SJSA1 (cell line): ENCODE measurements around a stretch of chr1.

GRCh38 chr1:204542688-204543133 lies 26.5 kb downstream of the MDM4 start:
- RAMPAGE, long total RNA: no peak

- RAMPAGE, long total RNA: no peak
Observed at GRCh38 chr1:204561749-204562298, 45.6 kb downstream of the MDM4 start.

DNA sequence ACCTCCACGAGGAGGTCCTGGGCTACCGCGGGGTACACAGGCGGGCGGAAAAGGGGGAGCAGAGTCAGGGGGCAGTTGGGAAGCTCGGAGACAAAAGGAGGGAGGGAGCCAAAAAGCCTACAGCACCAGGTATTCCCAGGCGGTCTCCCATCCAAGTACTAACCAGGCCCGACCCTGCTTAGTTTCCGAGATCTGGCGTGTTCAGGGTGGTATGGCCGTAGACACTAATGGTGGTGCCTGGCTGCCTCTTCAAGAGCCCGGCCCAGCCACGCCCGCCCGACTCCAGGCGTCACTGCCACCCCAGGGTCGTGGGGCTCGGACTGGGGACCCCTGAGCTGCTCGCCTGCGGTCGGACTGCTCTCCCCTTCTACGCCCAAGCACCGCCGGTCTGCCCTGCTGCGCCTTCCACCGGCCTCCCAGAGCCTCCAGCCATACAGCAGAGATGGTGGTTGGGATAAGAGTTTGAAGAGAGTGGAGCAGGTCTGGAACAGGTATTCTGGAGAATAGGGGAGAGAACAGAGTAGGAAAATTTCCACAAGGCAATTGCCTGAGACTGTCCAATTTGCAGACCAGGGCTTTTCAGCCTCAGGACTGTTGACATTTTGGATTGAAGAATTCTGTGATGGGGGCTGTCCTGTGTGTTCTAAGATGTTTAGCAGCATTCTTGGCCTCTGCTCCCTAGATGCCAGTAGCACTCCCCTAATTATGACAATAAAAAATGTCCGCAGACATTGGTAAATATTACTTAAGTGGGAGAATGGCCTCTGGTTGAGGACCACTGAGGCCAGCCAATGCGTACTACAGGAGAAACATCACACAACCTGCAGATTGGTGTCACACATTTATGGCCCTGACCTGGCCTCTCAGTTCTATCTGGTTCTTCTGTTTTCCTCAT lies 46.3 kb downstream of the MDM4 start:
- RAMPAGE, long total RNA: no peak

- RAMPAGE, long total RNA: no peak
Observed at GRCh38 chr1:204872057-204872696, 43.7 kb downstream of the NFASC start.

GRCh38 chr1:205046855-205047209 lies 3.8 kb downstream of the CNTN2 start:
- RAMPAGE, long total RNA: no peak

DNA sequence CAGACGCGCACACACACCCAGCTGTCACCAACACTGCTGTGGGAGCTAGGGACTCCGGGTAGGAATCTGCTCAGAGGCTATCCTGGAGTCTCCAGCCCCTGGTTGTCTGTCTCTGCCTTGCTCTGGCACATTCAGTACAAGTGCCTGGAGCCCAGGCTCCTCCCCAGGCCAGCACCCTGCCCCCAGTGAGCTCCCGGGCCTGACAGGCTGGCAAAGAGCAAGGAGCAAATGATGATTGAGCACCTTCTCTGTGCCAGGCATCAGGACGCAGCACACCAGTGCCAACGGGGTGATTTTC lies 6.4 kb downstream of the CNTN2 start:
- RAMPAGE, long total RNA: no peak

DNA sequence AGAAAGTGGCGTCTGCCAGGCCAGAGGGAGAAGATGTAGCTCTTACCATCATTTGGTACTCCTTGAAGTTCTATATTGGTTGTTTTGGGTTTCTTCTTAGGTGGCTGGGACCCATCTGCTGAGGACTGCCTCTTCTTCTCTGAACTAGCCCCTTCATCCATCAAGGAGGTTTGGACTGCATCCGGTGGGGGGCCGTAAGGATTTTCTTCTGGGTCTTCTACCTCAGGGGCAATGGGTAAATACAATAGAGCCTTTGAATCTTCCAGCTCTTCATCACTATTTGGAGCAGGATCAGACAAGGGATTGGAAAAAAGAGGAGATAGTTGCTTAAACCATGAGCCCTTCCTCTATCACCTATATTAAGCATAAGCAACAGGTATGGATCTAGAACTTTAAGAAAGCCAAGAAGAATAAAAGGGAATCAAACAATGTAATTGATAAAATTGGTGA lies 12.4 kb upstream of the TMEM81 start:
- RAMPAGE, long total RNA: no peak

- RAMPAGE, long total RNA: no peak
Observed at GRCh38 chr1:205258642-205259569, 31.2 kb downstream of the TMCC2 start.

DNA sequence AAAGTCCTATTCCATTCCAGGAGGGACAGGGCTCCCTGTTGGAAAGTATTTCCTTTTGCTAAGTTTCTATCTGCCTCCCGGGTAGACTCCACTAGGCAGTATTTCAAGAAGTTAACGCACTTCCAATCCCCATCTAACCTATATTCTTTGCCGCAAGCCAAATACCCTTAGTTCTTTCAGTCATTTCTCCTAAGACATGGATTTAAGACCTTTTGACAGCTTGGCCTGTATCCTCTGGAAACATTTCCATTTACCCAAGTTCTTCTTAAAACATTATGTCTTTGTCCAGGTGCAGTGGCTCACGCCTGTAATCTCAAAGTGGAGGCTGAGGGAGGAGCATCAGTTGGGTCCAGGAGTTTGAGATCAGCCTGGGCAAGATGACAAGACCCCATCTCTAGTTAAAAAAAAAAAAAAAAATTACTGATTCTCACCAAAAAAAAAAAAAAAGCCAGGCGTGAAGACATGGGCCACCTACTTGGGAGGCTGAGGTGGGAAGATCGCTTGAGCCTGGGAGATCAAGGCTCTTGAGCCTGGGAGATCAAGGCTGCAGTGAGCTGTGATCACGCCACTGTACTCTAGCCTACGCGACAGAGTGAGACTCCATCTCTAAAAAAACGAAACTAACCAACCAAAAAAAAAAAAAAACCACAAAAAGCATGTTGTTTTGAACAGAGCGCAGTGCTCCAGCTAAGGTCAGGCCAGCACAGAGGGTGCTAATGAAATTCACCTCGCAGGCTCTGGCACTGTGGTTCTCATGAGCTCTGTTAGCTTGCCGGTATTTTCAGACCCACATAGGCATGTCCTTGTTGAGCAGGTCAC lies 36.1 kb downstream of the NUAK2 start:
- RAMPAGE, long total RNA: no peak

DNA sequence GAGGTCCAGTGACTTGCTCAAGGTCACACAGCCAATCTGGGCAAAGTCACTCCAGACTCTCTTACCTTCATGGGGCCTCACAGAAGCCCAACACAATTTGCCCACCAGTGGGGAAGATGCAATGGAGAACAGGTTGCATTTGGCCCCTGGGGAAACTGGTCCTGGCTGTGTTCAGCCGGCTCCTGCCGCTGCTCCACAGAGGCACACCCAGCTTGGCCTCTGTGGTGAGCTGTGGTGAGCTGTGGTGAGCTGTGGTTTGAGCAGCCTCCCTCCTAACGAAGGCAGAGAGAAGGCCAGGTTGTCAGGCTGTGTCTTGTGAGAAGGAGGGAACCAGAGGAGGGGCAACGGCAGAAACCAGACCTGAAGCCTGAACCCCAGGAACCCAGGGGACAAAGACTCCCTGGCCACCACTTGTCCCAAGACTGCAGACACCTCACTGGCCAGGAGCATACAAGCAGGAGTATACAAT lies 35.0 kb downstream of the NUAK2 start:
- RAMPAGE, long total RNA: no peak

DNA sequence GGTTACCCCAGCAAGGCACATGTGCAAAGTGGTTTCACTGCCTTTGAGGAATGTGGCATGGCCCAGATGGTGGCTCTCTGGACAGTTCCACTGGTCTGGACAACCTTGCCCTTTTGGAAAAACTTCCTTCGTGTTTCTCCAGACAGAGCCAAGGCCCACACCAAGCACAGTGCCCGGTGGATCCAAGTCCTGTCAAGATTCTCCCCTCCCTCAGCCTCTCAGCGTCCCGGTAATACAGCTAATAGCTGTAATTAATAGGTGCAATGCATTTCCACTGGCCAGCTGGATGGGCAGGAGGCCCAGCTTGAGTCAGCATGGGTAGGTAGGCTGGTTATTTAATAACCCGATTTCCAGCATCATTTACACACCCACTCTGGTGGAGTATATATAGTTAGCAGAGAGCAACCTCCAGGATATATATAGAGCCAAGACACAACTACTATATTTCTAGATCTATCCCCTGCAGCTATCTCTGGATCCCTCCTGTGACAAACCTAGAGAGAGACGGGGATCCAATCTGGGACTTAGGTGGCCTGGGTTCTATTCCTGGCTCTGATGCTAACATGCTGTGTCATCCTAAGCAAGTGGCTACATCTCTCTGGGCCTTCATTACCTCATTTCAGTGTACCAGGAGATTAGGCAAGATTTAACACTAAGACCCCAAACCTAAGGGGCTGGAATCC lies 13.4 kb downstream of the BLACAT1 start:
- RAMPAGE, long total RNA: no peak

GRCh38 chr1:205444388-205445572 lies 11.1 kb downstream of the BLACAT1 start:
- RAMPAGE, long total RNA: no peak

- RAMPAGE, long total RNA: no peak
Observed at GRCh38 chr1:205449745-205451108, 5.6 kb downstream of the BLACAT1 start.

GRCh38 chr1:205612322-205613028 lies 19.3 kb downstream of the ELK4 start:
- RAMPAGE, long total RNA: no peak

- RAMPAGE, long total RNA: no peak
Observed at GRCh38 chr1:205619510-205619709, 12.4 kb downstream of the ELK4 start.

GRCh38 chr1:205630968-205631942 lies 556 bp downstream of the ELK4 start:
- RAMPAGE, long total RNA: no peak

DNA sequence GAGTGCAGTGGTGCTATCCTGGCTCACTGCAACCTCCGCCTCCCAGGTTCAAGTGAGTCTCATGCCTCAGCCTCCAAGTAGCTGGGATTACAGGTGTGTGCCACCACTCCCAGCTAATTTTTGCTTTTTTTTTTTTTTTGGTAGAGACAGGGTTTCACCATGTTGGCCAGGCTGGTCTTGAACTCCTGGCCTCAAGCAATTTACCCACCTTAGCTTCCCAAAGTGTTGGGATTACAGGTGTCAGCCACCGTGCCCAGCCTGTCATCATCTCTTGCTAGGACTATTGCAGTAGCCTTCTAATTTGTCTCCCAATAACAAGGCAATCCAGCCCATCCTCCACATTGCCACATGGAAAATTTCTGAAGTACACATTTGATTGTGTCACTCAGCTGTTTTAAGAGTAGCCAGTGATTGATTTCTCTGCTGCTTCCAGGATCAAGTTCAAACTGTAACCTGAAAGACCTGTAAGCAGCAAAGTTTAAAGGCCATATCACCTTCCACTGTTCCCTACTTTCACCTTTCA lies 7.6 kb upstream of the ELK4 start:
- RAMPAGE, long total RNA: no peak

- RAMPAGE, long total RNA: no peak
Observed at GRCh38 chr1:205664357-205665167, 15.7 kb downstream of the SLC45A3 start.

DNA sequence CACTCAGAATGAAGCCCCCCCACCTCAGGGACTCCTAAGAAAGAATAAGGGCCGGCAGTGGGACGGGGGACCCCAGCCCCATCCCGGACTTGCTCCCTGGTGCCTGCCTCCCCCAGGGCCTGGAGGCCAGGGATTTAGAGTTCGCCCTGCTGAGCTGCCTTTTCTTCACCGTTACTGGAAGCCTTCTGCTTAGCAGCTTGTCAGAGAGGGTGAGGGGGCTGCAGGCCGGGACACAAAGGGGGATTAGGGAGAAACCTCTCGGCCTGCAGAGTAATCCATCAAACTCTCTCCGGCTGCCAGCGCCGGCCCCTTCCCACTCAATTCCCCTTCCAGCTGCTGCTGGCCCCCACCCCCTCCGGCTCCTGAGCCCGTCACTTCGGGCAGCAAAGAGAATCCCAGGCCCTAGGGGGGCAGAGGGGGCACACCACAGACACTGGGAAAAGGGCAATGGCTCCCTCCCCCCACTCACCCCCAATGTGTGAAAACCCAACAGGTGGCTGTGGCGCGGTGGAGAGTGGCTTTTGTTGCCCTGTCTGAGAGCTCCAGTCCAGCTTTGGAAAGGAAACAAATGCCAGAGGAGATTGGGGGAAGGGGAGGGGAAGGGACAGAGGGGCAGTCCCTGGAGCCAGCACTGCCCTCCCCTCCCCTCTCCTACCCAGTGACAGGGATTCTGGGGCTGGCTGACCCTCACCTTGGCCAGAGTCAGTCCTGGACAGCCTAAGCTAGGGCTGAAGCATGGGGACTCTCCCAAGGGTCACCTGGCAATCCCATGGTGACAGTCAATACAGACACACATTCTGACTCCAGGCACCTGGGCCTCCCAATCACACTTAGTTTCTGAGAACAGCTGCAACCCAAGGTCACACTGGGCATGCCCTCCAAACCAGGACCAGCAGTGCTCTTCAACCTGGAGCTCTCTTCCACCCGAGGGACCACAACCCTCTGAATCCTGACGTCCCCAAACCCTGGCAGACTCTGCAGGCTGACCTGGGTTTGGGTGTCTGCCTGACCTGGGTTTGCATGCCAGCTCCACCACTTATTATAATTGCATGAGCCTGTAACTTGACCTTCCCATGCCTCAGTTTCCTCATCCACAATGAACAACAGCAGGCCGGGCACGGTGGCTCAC lies 9.5 kb downstream of the SLC45A3 start:
- RAMPAGE, long total RNA: no peak

- RAMPAGE, long total RNA: no peak
Observed at GRCh38 chr1:205814116-205814669, 1.2 kb upstream of the SLC41A1 start.